ENCODE results near the gene IL16.

DNA sequence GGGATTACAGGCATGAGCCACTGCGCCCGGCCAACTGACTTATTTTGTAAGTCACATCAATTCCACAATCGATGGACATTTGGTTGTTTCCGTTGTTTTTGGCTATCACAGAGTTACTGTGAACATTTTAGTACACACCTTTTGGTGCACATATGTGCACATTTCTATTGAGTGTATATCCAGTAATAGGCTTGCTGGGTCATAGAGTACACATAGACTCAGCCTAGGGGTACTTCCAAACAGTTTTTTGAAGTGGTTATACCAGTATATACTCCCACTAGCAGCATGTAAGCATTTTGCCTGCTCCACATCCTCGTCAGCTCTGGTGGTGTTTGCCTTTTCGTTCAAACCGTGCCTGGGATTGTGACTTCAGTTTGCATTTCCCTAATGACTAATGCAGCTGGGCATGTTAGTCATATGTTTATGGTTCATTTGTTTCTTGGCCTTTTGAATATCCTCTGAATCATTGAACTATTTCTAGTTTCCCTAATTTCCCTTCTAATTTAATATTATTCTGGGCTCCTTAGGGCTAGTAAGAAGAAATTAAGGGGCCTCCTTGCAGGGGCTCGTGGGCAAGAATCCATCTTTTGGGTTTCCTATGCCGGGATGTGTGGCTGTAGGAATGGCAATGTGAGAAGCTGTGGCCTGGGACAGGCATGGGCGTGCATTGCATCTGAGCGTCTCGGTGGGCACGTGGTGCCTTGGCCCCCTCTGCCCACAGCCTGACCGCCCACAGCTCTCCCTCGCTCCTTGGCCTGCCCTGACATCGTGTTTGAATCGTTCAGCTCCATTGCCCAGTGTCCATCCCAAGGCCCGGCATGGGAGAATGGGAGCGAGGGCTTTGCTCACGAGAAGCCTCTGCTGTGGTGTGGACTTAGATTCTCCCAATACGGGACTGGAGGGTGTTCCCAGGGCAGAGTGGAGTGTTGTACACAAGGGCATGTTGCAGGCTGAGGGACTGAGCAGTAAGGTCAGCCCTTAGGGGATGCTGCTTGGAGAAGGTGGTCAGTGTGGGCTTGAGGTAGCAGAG is 26.4 kb downstream of the FAH start:
- PRO-cap, result no peak

DNA sequence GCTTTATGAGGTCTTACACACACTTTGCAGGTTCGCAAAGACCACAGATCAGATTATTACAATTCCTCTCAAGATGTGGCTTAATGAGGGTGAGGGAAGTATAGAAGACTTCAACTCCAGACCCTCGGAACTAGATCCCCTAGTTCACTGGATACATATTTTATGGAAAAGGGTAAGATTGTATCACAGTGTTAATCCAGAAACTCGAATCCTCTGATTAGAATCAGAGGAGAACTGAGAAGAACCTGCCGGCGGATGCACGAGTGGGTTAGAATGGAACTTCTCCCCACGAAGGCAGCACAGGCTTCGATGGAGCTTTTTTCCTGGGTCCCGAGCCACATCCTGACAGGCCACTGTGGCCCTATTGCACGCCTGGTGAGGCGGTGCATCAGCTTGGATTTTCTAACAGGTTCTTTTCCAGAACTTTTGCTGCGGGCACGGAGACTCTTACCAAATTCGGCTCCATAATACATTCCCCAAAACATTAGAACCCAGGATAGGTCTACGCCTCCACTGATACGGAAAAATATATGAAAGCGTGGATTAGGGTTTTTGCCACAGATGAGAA is 1.1 kb downstream of the CTXND1 start:
- PRO-cap, result no peak

DNA sequence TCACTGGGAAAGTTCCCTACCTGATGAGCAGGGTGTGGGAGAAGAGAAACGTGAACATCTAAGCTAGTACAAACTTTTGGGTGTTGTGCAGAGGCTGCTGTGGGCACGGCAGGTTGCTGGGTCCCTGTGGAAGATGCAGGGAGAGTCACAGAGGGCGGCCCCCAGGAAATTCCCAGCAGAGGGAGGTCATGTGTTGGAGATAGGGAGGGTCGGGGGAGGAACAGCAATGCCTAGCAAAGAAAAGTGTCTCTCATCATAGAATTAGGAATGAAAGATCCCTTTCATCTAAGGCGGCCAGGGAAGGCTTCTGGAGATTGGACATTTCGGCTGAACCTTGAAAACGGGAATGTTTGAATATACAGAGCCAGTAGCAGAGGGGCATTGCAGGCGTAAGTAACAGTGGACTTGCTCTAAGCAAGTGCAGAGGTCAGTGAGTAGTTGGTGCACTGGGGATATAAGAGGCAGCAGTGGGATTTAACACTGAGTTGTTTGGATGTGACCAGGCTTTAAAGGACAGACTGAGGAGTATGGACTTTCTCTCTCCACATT is 1.2 kb downstream of the ARNT2 start:
- PRO-cap, result no peak

- PRO-cap, result no peak
Observed at GRCh38 chr15:80699281-80699878, 4.3 kb downstream of the ABHD17C start.

- PRO-cap, result no peak
Observed at GRCh38 chr15:80737616-80738849, 41.1 kb upstream of the CEMIP start.

GRCh38 chr15:80780398-80780766 is 1.2 kb downstream of the CEMIP start:
- PRO-cap, result no peak

- PRO-cap, result no peak
Observed at GRCh38 chr15:80988926-80989467, 622 bp downstream of the MESD start.

DNA sequence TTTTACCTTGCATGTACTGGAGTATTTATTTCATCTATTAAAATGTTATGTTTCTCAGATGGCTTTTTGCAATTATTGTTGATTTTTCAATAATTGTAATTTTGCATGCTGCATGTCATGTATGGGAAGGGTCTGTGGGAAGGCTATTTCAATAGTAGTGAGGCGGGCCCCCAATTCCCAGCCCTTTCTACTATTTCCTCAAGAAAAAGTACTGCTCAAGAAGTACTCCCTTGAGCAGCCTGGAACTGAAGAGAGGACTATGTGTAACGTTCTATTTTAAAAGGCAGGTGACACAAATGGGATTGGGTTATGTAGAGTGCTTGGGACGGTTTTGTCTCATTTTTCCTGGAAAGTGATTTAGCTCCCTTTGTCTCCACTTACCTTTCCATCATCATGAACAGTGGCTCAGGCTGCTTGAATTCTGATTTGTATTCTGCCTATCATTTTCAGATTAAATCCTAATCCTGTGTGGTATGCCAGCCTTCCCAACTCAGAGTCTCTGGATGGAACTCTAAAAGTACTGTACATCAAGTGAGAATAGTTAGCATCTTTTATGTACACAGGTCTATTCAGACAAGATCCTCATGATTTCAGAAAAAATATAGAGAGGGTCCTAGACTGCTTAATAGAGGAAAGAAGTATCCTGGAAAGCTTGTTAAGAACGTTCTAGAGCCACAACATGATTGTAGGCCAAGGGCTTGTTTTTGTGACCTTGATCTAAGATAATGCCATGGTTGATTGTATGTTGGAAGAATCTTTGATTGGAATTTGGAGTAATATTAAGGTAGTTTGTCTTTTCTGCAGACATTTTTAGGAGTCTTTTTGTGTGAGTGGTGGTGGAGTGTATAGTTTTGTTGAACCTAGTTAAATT is 3.5 kb downstream of the TLNRD1 start:
- PRO-cap, result no peak

GRCh38 chr15:81032980-81033270 is 32.2 kb downstream of the TLNRD1 start:
- PRO-cap, result no peak

- PRO-cap, result no peak
Observed at GRCh38 chr15:81196194-81197214, at the start of gene IL16. TSS of gene IL16 (plus strand) at chr15:81196879.

DNA sequence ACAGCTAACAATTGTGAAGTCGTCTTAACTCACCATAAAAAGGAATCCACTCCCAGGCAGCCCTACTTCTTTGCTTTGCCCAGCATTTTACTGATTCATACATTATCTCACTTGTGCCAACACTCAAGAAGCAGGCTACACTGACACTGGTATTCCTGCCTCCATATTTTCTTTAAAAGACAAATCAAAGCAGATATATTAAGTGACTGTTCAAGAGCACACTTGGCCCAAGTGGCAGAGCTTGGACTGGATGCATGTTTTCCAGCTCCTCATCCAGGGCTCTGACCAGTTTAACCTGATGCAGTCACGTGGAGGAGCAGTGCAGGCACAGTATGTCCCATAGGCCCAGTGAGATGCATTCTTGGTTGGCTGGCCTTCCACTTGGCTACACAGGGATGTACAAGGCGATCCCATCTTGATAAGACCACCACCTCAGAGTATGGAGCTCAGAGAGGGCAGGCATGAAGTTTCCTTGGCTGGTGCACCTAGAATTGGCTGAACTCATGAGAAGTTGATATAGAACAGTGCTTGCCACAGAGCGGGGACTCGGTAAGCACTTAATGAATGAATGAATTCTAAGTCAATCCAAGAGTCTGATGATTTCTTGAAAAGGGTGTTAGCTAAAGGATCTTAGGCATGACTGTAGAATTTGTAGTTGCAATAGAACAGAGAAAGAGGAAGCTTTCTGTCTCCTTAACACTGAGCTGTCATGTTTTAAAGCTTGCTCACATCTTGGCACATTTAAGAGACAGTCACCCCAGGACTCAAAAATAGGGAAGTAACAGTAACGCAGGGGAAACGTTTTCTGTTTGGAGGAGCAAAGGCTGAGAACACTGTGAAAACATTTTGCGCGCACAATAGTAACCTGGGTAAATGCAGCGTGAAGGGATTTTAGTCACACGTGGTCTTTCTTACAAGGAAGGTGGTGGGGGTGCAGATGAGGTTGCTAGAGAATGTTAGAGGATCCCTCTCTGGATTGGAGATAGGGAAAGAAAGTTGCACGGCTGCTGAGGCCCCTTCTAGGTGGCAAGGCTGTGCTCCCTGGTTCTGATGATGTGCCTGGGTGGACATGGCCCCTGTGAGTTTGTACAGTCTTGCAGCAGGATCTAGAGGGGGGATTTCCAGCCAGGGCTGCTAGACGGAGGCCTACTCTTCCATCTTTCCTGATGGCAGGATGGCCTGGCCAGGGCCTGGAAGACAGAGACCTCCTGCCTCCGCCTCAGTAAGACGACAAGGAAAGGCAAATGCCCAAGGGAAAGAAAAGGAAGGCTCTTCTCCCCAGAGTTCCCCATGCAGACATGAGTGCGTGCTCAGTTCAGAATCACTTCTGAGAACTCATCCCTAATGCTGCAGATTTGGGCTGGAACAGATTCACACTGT is 12.2 kb downstream of the STARD5 start:
- PRO-cap, result bidirectional peak, plus-strand start at position 802 of the sequence, minus-strand start at position 750 of the sequence

GRCh38 chr15:82020579-82021047 is 25.2 kb downstream of the MEX3B start:
- PRO-cap, result no peak

GRCh38 chr15:82537129-82537648 is 3.1 kb downstream of the RPS17 start:
- PRO-cap, result no peak

DNA sequence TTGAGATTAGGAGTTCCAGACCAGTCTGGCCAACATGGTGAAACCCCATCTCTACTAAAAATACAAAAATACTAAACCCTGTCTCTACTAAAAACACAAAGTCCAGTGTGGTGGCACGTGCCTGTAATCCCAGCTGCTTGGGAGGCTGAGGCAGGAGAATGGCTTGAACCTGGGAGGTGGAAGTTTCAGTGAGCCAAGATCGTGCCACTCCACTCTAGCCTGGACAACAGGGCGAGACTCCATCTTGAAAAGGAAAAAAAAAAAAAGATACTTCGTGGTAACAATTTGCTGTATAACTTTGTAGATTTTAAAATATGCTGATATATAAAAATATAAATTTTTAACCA is 10.3 kb downstream of the WHAMM start:
- PRO-cap, result no peak

DNA sequence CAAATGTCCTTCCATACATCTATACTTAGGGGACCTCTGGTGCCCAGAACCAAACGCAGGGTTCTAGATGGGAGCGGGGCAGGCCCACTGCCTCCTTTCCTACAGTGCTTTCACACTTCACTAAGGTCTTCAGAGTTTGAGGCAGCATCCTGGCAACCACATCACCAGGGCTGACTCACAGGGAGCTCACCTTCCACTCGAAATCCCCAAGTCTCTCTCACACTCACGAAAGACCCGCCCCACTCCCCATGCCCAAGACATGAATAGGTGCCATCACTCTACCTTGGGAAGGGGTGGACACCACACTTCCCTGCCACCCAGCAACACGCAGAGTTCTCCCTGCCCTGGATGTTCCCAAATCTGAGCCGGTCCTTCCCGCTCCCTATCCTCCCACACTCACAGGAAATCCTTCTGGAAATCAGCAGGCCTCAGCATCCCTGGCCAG is 18.9 kb downstream of the HOMER2 start:
- PRO-cap, result no peak

DNA sequence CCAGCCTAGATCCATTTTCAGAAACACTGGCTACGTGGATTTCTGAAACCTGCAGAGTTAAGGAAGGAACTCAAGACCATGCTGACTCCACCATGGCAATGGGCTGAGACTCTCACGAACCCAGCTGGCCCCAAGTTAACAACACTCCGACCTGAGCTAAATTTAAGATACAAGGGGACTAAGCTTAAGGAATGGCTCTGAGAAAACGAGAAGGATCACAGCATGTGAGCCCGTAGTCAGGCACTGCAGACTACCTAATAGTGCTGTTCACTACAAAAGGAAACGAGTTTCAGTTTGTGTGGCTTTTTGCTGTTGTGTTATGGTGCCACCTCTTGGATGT is 11.2 kb downstream of the C15orf40 start:
- PRO-cap, result unidirectional peak, minus-strand start at position 259 of the sequence

DNA sequence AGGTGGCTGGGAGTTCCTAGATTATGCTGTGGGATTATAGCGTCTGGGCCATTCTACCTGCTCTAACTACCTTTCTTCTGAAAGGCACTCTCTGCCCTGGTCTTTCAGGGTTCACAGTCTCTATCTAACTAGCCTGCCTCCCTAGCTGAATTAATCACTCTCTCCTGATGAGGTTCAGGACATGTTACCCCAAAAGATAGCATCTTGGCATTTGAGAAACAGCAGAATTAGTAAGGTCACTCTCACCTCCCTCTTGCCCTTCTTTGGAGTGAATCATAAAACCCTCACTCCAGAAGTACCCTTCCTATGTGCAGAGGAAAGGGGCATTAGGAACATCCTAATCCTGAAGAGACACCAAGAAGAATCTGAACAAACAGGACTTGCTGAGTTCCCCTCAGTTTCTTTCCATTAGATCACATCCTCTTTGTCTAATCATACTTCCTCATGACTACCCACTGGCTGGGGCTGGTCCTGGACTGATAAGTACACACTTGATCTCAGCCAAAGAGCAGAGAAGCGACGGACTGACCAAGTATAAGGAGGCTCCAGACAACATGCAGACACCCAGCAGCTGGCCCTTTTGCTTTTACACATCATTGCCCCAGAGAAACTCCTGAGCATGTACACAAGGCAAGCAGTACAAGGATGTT is 15.2 kb upstream of the TM6SF1 start:
- PRO-cap, result bidirectional peak, plus-strand start at position 511 of the sequence, minus-strand start at position 367 of the sequence

DNA sequence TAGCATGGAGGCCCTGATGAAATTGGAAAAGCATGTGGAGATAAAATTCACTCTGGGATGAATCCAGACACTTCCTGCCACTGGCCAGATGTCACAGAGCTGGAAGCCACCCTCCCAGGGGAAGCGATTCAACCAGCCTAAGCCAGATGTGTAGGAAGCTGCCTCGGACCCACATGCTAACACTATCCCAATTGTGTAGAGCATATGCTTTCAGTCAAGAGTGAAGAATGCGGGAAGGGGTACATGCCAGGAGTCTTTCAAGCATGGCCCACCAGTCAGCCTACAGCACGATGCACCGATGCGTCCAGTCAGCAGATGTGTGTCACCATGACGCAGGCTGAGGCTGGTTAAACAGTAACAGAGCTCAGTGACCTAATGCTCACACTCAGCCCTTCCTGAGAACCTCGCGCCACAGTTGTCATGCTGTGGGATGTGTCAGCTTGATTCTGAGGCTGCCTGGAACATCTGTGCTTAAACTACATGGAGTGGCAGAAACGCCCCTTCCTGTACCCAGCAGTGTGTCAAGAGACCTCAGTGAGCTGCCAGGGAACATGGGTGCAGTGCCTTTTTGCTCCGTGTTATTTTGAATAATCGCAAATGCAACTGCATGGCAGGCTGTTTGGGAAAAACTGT is 38.9 kb upstream of the BNC1 start:
- PRO-cap, result no peak

DNA sequence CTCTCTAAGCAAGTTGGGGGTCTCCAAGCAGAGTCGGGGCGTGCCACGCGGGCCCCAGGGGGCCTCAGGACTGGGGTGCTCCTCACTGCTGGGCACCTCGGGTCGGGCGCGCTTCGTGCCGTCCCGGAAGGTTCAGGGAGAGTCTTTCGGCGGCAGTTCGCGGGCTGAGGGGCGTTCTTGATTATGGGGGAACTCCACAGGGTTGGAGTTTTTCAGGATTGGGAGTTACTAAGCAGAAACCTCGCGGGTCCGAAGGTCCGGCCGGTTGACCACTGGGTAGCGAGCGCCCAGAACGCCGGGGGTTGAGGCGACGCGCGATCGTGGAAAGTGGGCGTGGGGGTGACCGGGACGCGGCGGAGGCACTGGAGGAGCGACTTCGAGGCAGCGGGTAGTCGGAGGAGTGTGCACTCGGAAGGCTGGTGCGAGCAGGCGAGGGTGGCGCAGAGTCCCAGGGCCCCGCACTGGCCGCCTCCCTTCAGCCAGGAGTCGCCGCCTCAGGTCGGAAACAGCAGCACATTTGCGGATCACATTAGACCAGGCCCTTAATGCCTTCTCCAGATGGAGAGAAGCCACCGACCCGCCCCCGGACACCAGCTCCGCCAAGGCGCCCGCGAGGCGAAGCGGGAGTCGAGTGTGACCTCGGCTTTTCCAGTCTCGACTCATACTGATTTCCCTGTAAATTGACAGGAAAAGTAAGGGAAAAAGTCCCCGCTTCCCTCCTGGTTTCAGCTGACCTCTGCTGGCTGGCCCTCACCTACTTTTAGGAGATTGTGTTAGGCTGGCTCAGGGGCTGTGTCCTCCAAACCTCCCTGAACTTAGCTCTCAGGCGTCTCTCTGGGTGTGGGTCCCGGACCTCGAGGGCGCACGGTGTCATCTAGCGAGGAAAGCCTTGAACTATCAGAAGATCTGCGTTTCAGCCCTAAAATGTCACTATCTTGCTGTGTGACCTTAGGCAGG is 718 bp downstream of the ADAMTSL3 start:
- PRO-cap, result no peak

DNA sequence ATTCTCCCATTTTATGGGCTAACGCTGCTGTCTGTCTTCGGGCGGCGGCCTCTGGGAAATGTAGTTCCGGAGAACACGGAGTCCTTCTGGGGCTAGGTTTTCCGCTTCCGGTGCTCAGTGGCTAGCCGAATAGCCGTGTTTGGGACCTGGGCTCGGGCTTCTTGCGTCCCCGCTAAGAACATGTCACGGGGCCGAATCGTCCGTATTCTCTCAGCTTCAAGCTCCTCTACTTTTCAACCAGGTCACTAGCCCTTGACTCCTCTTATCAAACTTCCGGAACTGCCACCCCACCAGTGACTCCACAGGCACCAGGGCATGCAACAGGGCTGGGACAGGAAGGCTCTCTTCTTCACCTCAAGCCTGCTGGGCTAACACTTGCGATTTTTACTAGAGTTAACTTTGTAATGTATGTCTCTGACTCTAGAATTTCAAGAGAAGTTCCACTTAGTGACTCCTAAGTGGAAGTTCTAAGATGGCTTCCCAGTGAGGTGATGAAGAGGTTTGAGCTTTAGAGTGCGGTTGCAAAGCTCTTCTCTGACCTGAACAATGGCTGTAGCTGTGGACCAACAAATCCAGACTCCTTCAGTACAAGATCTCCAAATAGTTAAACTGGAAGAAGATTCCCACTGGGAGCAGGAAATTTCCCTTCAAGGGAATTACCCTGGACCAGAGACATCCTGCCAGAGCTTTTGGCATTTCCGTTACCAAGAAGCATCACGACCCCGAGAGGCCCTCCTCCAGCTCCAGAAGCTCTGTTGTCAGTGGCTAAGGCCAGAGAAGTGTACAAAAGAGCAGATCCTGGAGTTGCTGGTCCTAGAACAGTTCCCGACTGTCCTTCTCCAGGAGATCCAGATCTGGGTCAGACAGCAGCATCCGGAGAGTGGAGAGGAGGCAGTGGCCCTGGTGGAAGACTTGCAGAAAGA is 22.5 kb downstream of the WDR73 start:
- PRO-cap, result bidirectional peak, plus-strand start at position 84 of the sequence, minus-strand start outside the sequence; unidirectional peak, minus-strand start at position 503 of the sequence